LHCN-M2 (cell line): ENCODE data around the gene MARK3.

GRCh38 chr14:103098984-103099966 lies 4.8 kb downstream of the EXOC3L4 start:
- RAMPAGE, long total RNA, result no peak

- RAMPAGE, long total RNA, result no peak
Observed at GRCh38 chr14:103102538-103103049, 8.1 kb downstream of the EXOC3L4 start.

GRCh38 chr14:103109504-103110552 lies 13.4 kb upstream of the TNFAIP2 start:
- RAMPAGE, long total RNA, result no peak

- RAMPAGE, long total RNA, result no peak
Observed at GRCh38 chr14:103110553-103111472, 12.4 kb upstream of the TNFAIP2 start.

DNA sequence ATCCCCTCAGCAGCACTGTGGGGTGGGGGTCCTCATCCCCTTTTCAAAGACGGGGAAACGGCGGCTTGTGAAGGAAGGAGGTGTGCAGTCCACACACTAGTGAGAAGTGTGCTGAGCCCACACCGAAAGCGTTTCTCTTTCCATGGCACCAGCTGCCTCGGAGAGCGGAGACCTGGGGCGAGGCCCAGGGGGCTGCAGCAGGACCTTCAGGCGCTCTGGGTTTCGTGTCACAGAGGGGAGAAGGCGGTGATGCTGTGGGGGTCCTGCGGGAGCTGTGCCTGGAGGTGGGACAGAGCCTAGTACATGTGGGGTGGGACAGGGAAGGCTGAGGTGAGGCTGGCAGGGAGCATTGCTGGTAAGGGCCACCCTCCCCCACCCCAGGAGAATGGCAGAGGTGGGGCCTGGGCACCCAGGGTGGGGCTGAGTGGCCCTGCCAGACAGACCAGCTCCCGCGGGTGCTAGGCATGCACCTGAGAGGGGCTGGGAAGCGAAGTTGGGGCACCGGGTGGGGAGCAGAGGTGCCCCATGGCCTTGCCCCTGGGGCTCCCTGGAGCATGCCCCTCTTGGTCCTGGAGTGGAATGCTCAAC lies 1.1 kb downstream of the TNFAIP2 start:
- RAMPAGE, long total RNA, result no peak

GRCh38 chr14:103160807-103161483 lies 37.7 kb downstream of the TNFAIP2 start:
- RAMPAGE, long total RNA, result no peak

DNA sequence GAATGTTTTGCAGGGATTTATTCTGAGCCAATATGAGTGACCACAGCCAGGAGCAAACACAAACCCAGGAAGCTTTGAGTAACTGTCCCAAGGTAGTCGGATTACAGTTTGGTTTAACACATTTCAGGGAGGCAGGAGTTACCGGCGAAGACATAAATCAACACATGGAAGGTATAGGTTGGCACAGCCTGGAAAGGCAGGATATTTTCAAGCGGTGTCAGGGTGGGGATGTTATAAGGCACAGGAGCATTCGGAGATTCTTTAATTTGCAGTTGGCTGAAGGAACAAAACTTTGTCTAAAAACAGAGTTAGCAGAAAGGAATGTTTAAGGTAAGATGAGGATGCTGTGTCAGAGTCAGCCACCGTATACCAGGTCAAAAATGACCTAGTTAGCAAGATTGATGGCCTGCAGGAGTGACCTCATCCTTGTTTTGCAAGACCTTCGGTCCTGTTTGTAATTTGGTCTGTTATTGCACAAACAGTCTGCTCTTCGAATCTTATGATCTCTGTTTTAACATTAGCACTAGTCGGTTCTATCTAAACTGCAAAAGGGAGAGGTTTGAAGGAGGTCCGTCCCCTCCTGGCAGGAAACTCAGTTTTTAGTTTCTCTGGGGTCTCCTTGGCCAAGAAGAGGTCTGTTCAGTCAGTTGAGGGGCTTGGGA lies 75.4 kb downstream of the TNFAIP2 start:
- RAMPAGE, long total RNA, result no peak

DNA sequence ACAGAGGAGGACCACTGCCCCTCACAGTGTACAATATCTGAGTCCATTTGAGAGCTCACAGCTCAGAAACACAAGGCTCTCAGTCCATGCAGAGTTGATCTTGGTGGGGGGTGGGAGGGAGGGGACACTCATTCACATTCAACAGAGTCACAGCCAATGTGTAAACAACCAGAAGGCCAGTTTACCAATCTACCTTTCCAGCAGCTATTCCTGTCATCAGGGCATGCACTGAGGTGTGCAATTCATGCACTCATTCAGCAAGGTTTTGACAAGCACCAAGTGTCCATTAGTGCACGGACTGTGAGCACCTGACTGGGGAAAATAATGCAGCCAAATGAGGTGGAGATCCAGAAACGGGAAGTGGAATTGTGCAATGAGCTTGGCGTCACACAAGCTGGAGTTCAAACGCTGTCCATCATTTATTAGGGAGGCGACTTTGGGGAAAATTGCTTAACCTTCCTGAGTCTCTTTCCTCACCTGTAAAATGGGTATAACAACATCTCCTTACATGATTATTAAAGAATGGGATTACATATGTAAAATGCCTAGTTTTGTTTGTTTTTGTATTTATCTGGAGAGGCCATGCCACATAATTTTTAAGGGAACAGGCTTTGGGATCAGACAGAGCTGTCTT lies 4.2 kb upstream of the EIF5 start:
- RAMPAGE, long total RNA, result no peak

GRCh38 chr14:103332505-103332874 lies 1.5 kb upstream of the EIF5 start:
- RAMPAGE, long total RNA, result no peak

GRCh38 chr14:103334720-103335784 lies 1.0 kb downstream of the EIF5 start:
- RAMPAGE, long total RNA, result no peak

DNA sequence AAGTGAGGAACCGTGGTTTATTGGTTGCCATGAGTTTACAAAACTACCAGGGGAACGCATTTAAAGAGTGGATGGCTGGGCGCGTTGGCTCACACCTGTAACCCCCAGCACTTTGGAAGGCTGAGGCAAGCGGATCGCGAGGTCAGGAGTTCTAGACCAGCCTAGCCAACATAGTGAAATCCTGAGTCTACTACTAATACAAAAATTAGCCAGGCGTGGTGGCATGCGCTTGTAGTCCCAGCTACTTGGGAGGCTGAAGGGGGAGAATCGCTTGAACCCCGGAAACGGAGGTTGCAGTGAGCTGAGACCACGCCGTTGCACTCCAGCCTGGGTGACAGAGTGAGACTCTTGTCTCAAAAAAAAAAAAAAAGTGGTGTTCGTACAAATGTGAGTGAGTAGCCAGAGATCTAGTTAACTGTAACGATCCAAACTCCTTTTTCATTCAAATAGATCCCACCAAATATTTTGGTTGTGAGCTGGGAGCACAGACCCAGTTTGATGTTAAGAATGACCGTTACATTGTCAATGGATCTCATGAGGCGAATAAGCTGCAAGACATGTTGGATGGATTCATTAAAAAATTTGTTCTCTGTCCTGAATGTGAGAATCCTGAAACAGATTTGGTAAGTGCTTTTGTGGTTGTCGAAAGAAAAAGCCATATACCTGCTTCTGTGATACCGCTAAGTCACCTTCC lies 2.3 kb downstream of the EIF5 start:
- RAMPAGE, long total RNA, result no peak

DNA sequence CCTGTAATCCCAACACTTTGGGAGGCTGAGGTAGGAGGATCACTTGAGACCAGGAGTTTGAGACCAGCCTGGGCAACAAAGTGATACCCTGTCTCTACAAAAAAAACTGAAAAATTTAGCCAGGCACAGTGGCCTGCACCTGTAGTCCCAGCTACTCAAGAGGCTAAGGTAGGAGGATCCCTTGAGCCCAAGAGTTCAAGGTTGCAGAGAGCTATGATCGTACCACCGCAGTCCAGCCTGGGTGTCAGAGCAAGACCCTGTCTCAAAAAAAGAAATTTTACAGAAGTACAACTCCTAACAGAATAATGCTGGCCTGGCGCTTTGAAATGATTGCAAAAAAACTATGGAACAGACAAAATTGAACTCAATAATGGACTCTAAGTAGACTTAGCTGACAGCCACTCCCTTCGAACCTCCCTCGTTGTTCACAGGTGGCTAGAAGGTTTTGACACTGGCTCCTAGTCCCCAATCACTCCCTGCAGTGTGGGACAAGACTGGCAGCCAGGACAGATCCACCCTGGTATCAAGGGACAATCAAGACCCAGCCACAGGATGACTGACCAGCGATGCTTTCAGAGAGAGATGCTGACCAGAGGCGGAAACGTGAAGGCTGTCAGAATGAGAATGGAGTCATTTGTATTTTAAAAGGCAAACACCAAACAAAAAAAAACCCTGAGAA lies 12.8 kb downstream of the EIF5 start:
- RAMPAGE, long total RNA, result no peak

GRCh38 chr14:103385310-103385562 lies at the start of gene MARK3:
MARK3 (plus strand) TSS chr14:103385415.
- RAMPAGE, long total RNA, result no peak

GRCh38 chr14:103503988-103504450 lies 18.6 kb downstream of the CKB start:
- RAMPAGE, long total RNA, result no peak

- RAMPAGE, long total RNA, result no peak
Observed at GRCh38 chr14:103512925-103513813, 9.5 kb downstream of the CKB start.

- RAMPAGE, long total RNA, result no peak
Observed at GRCh38 chr14:103525057-103525895, 2.6 kb upstream of the CKB start.

- RAMPAGE, long total RNA, result no peak
Observed at GRCh38 chr14:103535117-103535639, 6.2 kb downstream of the TRMT61A start.

DNA sequence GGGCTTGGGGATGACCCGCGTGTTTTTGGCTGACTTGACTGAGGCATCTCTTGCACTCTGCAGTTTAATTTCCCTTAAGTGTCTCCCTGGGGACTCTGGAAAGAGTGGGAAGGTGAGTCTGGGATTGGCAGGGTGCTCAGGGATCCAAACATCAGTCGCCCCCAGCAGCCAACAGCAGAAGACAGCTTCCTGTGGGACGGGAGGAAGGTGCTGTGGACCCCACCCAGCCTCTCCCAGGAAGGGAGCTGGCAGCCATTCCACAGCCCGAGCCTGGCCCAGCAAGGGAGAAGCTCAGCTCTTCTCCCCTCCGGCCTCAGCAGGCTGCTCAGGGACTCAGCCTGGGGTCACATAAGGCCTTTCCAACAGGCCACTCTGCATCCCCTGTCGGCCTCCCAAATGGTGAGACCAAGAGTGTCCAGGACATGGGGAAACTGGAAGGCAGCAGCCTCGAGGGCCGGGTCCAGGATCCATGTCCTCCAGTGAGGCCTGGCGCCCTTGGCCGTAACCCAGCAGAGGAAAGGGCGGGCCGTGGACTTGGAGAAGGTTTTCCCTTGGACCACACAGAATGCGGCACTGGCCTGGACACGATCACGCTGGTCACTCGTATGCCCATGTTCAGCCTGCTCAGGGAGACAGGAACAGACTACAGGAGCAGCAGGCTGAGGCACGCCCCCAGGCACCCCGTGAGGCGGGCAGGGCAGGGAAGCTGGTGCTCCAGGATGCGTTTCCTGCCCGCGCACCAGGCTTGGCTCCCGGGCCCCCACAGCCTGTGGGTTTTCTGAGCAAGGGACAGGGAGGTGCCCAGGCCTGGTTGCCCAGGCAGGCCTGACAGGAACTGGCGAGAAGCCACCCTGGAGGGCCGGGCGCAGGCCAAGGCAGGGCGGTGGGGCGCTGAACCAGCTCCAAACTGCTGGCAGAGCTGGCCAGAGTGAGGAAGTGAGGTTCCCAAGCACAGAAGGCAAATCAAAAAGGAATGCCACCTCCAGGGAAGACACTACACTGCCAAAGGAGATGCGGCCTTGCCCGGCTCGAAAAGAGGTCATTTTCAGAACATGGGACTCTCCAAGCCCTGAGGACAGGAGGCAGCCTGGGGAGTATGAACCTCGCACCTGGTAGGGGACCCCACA lies 3.4 kb downstream of the XRCC3 start:
- RAMPAGE, long total RNA, result no peak

DNA sequence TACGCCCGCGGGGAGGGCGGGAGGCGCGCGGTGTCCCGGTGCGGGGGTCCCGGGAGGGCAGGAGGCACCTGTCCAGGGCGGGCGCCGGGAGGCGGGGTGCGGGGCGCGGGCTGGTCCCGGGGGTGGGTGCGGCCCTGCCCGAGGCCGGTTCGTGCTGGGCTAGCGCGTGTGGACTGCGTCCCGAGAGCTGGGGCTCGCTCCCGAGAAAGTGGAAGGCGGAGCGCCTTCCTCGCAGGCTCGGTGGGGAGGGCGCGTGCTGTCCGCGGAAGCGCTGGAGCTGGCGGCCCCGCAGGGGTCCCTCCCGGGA lies 501 bp downstream of the ZFYVE21 start:
- RAMPAGE, long total RNA, result no peak

DNA sequence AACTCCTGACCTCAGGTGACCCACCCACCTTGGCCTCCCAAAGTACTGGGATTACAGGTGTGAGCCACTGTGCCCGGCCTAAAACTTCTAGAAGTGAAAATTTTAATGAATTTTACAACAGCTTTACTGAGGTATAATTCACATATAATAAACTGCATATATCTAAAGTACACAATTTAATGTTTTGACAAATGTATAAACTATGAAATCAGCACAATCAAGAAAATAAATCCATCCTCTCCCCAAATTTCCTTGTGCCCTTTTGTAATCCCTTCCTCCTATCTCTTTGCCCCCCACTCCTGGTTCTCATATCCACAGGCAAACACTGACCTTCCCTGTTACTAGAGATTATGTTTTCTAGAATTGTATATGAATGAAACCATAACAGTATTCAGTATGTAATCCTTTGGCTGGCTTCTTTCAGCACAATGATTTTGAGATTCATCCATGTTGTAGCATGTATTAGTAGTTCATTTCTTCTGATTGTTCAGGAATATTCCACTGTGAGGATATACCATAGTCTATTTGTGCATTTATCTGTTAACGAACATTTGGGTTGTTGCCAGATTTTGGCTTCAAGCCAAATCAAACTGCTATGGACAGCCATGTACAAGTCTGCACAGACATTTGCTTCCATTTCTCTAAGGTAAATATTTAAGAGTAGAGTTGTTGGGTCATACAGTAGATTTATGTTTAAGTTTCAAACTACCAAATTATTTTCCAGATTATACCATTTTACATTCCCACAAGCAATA lies 56.3 kb downstream of the ZFYVE21 start:
- RAMPAGE, long total RNA, result no peak